Cardiac fibroblast (primary cell): ENCODE data around the genes MBTPS1, TAF1C and KCNG4.

- RRBS, result 1% methylated on average over 69 of the region's 108 CpGs
These were observed at the start of gene MBTPS1 for GRCh38 chr16:84116116-84117172. MBTPS1 (minus strand) TSS chr16:84116942.

DNA sequence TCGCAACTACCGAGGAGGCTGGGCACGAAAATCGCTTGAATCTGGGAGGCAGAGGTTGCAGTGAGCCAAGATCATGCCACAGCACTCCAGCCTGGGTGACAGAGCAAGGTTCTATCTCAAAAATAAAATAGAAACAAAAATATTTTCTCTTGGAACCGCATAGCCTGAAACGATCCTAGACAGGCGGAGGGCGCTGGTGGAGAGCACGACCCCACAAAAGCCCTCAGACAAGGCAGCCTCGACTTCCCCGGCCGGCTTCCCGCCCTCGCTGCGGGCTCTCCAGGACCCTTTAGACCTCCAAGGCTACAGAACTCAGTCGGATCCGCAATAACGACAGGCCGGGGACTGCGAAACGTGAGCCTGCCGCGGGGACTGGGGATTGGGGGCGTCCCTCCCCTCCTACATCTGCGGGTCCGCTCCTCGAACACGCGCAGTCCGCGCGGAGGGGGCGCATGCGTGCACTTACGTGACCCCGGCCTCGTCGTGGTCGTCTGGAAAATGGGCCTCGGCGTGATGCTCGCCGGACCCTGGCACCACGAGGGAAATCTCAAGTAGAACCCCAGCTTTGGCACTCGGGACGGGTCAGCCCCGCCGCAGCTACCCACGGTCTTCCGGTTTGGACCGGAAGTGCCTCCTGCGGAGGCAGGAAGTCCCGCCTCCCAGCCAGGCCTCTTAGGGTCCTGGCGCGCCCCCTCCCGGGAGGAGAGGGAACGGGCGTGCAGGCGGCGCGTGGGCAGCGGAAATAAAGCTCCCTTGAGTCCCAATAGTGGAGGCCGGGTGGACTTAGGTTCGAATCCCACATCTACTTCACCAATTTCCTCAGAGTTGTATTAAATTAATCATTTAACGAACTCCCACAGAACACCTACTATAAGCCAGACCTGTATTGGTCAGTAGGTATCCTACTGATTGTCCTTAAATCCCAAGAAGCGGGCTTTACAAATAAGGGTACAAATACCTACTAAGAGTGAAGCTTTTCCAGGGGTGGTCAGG lies at the start of gene TAF1C:
Gene TAF1C (minus strand): TSS at position 623 of the 993 bp plus-strand sequence.
- RRBS, result under 1% methylated on average over 30 of the region's 66 CpGs

- RRBS, result no CpG with 5 or more reads among the region's 7 CpGs
These were observed at the start of gene KCNG4 for GRCh38 chr16:84239831-84240274. KCNG4 (minus strand) TSS chr16:84240012.

DNA sequence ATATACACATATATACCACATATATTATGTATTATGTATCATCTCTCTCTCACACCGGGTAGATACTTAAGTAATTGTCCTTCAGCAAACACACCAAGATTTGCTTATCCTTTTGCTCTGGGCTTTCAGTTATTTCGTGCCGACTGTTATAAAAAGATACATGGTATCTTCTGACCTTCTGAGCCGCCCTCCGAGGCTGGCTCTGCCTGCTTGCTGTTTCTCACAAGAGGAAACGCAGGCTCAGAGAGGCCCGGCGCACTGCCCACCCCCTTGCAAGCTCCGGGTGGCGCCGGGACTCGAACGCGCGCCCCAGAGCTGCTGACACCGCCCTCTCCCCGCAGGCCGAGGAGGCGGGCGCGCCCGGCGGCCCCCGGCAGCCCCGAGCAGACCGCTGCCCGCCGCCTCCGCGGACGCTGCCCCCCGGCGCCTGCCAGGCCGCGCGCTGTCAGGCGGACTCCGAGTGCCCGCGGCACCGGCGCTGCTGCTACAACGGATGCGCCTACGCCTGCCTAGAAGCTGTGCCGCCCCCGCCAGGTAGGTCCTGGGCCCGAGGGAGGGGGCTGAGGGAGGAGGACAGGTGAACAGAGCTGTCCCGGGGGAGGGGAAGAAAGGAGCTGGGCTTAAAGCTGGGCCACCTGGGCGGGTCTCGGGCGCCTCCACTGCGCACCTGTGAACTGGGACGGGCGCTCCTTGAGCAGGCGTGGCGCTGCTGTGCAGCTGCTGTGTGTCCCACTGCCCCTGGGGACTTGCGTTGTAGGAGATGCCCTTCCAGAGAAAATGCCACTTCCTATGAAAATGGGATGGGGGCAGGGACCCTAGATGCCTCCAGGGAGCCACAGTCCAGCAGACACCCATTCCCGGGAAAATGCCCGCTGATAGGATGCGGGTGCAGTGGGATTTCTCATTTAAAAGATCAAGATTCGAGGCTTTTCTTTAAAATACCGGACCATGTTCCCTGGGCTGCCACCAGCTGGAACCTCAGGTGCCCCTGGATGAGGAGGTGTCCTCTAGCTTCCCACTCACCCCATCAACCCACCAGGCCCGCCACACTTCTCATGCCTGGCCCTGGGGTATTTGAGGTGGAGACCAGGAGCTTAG lies 18.3 kb downstream of the WFDC1 start:
- RRBS, result 2% methylated on average over 29 of the region's 64 CpGs

GRCh38 chr16:84356569-84357198 lies 11.7 kb upstream of the ATP2C2 start:
- RRBS, result no CpG with 5 or more reads among the region's 12 CpGs

- RRBS, result no CpG with 5 or more reads among the region's 8 CpGs
These were observed 4.1 kb upstream of the MEAK7 start for GRCh38 chr16:84508568-84509028.

- RRBS, result no CpG with 5 or more reads among the region's 15 CpGs
These were observed 33.3 kb upstream of the MEAK7 start for GRCh38 chr16:84537614-84538259.

GRCh38 chr16:84591904-84592228 lies 26.0 kb downstream of the COTL1 start:
- RRBS, result no CpG with 5 or more reads among the region's 4 CpGs

DNA sequence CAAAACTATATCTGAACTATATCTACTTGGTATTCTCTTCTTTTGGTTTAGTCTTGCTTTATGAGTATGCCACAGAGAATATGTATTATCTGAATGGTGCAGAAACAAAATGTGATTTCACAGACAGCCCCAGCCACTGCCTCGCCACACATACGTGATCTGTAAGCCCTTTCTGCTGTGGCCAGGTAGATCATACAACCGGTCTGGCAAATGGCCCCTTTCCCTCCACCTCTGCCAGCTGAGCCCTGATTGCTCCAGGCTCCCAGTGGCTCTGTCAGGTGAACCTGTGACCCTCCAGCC lies 6.2 kb downstream of the COTL1 start:
- RRBS, result no CpG with 5 or more reads among the region's 3 CpGs

DNA sequence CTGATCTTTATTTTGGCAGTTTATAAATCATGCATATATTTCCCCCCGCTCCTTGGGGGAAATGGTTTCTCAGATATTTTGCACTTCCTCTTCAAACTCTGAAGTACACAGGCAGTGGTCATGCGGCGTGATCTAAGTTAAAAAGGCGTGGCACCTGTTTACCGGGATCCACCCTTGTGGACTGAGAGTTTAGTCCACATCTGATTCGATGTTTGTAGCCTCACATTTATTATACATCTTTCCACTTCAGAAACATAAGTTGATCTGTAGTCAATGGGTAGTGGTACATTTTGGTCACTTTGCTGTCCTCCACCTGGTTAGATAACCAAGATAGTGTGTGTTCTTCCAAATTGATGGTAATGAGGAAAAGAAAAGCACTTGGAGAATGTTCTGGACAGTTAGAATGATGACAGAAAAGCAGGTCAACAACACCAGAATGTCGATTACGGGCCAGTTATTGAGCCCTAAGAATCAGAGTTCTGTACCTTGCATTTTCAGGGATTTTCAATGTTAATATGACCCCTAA lies 51.6 kb downstream of the USP10 start:
- RRBS, result no CpG with 5 or more reads among the region's 8 CpGs

DNA sequence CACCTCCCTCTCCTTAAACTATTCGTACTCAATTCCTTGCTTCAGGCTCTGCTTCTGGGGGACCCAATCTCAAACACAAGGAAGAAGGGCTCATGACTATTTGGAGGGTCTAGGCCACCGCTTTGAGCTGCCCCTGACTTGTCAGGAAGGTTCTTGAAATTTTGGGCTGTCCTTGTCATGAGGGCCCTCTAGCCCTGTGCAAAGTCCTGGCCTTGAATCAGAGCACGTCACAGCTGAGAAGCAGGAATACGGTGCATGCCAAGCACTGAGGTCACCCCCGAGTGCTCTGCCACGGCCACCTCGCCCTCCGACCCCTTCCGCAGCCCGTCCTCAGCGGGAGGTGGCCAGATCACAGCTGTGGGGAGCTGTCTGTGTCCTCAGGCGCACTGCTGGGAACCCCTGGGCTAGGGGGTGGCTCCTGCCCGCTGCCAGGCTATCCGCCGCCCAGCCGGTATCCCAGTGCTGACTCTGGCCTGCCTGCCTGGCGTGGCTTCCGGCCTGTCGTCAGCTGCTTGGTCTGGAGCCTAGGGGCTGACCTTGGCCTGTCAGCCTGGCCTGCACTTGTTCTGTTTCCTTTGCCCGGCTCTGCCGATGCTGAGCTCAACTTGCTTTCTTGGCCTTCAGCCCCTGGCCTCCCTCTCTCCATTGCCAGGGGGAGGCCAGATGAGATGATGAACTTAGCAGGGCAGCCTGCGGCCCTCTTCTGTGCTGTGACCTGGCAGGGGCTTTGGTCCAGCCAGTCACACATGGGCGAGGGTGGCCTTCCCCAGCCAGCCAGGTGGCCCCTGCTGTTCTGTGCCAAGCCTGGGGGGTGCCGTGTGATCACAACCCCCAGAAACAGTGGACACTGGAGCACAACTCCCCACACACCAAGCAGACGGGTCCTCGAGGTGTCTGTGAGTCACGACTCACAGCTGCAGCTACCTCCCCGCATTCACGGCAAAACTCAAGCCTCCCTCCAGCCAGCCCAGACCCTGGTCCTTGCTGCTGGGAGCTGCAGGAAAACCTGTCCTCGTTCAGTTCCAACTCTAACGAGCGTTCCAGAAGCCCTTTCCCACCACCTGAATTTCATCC lies 77.4 kb downstream of the ZDHHC7 start:
- RRBS, result 19% methylated on average over 5 of the region's 32 CpGs

DNA sequence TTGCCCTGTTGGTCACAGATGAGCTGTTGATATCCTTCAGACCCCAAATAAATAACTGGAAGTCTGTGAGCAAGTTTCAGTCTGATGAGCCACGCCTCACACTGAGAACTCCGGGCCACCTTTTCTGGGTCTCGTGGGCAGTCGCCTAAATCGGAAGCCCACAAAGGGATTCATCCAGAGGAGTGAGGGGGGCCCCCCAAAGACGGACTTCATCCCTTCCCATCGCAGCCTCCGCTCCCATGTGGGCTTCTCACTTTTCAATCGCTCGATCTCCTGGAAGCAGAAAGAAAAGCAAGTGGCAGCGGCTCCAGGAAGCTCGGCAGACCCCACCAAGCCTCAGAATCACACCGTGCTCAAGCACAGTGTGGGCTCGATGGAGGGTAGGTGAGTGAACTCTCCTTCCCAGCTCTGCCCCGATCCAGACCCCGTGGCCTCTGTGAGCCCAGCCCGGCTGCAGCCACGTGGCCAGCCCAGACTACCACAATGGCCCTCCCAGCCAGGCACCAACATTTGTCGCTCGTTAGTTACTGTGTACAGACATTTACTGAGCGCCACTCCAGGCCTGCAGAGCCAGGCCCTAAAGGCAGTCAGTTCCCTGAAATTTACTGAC lies 35.0 kb downstream of the ZDHHC7 start:
- RRBS, result no CpG with 5 or more reads among the region's 21 CpGs

DNA sequence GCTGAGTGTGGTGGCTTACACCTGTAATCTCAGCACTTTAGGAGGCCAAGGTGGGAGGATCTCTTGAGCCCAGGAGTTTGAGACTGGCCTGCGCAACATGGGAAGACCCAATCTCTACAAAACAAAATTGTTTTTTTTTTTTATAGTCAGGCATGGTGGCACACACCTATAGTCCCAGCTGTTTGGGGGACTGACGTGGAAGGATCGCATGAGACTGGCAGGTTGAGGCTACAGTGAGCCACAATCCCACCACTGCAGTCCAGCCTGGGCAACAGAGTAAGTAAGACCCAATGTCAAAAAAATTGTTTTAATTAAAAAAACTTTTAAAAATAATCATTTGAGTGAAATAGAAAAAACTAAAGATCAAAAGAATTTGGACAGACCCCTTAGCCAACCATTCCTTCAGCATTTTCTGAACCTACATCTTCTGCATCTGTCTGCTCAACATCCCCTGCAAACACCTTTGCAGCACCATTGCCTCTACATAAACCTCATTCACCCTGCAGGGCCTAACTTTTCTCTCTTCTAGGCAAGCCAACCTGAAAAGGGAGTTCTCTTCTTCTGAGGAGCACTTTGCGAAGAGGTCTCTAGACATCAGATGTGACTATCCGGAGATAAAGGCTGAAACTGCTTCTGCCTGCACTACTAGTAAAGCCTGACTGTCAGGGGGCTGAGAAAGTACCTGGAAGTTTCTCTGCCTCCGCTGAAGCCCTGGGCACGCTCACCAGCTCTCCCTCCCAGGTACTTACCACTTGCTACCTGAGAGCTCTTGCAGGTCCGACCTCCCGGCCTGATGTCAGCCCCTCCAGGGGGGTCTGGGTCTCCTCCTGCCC lies 17.8 kb downstream of the ZDHHC7 start:
- RRBS, result no CpG with 5 or more reads among the region's 9 CpGs

GRCh38 chr16:85018654-85019145 lies 7.4 kb upstream of the ZDHHC7 start:
- RRBS, result no CpG with 5 or more reads among the region's 12 CpGs

GRCh38 chr16:85138562-85139043 lies 26.3 kb upstream of the CIBAR2 start:
- RRBS, result no CpG with 5 or more reads among the region's 11 CpGs

DNA sequence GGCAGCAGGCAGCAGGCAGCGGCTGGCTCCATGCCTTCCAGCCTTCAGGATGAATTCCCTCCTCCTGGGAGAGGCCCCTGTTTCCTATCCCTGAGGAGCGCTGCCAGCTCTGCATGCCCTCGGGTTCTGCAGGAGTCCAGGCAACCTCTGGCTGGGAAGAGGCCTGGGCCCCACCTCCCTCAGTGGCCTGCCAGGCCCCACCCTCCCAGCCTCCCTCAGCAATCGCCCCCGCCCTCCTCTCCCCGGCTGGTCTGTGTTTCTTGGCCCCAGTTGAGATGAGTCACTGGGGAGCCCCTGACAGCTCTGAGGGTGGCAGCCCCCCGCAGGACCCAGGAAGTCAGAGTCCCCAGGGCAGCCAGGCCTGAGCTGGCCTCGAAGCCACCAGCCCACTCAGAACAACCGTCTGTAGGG lies 39.4 kb upstream of the CIBAR2 start:
- RRBS, result no CpG with 5 or more reads among the region's 9 CpGs

GRCh38 chr16:85171362-85171974 lies 59.2 kb upstream of the CIBAR2 start:
- RRBS, result 87% methylated on average over 11 of the region's 28 CpGs

DNA sequence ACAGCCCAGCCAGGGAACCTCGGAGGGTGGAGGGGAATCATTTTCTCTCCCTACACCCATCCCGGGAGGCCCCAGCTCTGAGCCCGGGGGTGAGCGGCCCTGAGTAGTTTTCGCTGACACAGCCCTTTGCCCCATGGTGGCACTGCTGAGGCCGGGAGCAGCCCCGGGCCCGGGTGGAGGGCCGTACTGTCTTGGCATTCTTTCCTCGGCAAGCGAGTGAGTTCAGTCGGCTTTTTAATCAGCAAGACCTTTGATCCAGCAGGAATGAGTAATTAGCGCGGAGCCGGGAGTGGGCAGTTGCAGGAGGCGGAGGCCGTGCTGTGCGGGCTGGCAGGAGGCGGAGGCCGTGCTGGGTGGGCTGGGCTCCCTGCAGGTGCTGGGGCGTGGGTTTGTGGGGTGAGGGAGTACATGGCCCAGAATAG lies 222.9 kb upstream of the CIBAR2 start:
- RRBS, result 27% methylated on average over 4 of the region's 21 CpGs

DNA sequence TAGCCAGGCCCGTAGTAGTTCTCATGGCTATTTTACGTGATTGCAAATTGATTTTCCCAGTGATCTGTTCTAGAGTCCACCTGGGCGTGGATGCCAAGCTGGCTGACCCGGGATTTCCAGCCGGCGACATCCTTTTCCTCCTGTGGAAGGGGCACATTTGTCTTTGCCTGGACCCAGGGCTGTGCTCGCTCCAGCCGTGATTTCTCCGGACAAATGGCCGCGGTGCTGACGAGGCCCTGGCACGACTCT lies 226.8 kb upstream of the CIBAR2 start:
- RRBS, result 68% methylated on average over 5 of the region's 13 CpGs

DNA sequence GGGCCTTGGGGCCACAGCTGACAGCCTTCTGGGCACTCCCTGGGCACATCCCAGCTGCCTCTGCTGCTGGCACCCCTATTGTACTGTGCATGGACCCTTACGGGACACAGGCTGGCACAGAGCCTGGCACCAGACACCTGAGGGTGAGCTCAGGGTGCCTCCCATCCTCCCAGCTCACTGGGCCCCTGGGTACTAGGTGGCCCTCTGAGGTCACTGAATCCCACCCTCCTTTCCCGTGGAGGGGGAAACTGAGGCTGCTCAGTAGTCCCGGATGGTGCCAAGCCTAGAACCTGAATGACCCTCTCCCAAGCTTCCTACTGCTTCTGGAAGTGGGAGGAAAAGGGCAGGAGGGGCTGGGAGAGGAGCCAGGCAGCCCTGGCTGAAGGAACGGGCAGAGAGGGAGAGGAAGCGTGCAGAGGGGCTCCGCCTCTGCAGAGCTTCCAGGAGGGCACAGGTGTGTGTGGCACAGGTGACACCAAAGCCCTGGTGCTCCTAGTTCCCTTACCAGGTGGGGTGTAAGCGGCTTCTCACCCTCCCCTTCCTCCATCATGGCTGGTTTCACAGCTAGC lies 241.5 kb upstream of the GSE1 start:
- RRBS, result no CpG with 5 or more reads among the region's 7 CpGs